Fibroblast of villous mesenchyme (primary cell): Measurements from ENCODE around the genes NECAB2 and DNAAF1.

GRCh38 chr16:81456563-81457351, 12.1 kb downstream of the CMIP start:
- CAGE, long polyA plus RNA: no peak

DNA sequence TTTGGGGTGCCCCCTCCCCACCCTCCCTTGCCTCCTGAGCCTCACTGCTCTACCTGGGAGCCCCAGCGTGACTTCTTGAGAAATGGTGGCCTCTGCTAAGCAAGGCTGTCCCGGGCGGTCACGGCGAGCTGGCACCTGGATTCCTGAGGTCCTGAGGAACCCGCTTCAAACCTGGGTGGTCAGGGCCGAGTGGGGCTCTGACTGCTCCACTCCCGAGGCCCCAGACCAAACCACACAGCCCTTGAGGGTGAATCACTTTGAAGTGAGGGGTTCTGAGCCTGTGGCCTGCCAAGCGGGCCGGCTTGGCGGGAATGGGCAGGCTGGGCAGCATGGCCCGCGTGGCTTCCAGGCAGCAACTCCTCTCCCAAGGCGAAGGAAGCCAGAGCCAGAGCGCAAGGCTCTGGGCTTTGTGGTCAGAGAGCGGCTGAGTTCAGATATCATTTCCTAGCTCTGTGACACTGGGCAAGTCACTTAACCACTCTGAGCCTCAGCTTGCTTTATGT, 42.6 kb downstream of the CMIP start:
- CAGE, long polyA plus RNA: no peak

DNA sequence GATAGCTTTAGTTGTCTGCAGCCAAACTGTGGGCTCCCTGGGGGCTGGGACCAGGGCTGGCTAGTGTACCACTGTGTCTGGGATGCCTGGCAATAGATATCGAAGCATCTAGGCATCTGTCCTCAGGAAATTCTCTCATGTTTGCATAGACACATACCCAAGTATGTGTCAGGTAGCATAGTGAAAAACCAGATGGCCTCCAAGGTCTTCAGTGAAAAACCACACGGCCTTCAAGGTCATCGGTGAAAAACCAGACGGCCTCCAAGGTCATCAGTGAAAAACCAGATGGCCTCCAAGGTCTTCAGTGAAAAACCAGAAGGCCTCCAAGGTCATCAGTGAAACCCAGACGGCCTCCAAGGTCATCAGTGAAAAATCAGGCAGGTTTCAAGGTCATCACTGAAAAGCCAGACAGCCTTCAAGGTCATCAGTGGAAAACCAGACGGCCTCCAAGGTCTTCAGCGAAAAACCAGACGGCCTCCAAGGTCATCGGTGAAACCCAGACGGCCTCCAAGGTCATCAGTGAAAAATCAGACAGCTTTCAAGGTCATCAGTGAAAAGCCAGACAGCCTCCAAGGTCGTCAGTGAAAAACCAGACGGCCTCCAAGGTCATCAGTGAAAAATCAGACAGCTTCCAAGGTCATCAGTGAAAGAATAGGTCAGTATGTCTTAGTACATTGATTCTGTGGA, 72.2 kb downstream of the CMIP start:
- CAGE, long polyA plus RNA: no peak

DNA sequence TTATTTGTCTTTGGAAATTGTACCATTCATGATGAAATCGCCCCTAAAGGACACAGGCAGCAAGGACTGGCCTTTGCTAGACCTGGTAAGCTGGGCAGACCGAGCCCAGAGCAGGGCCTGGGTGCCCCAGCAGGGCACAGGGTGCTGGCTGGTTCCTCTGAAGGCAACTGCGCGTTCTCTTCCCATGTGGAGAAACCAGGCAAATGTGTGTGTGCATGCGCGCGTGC, 104.9 kb downstream of the CMIP start:
- CAGE, long polyA plus RNA: no peak

DNA sequence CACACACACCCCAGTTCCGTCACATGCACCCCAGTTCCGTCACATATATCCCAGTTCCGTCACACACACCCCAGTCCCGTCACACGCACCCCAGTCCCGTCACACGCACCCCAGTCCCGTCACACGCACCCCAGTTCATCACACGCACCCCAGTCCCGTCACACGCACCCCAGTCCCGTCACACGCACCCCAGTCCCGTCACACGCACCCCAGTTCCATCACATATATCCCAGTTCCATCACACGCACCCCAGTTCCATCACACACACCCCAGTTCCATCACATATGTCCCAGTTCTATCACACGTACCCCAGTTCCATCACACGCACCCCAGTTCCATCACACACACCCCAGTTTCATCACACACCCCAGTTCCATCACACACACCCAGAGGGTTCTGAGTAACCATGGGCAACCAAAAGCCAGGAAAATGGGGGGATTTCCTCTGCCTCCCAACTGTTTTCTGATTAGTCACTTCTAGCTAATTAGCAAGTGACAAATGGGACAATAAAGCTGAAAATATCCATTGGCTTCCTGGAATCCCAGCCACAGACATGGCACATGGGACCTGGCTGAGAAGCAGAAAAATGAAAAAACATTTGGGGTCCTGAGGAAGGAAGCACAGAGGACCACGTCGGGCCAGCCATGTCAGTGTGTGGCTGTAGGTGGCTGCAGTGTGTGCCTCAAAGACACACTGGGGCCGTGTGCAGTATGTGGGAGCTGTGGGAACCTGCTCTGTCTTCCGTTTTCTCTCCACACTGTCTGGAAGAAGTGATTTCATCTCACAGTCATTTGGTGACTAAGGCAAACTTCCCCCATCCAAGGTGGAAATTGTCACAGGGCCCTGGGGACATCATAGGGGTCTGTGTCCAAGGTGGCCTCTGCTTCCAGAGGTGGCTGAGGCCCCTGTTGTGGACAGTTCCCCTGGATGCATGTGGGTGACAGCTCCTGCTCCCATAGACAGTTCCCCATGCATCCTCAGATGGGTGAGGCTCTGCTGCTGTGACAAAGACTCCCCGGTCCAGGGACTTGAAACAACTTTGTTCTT, 106.6 kb downstream of the CMIP start:
- CAGE, long polyA plus RNA: no peak

DNA sequence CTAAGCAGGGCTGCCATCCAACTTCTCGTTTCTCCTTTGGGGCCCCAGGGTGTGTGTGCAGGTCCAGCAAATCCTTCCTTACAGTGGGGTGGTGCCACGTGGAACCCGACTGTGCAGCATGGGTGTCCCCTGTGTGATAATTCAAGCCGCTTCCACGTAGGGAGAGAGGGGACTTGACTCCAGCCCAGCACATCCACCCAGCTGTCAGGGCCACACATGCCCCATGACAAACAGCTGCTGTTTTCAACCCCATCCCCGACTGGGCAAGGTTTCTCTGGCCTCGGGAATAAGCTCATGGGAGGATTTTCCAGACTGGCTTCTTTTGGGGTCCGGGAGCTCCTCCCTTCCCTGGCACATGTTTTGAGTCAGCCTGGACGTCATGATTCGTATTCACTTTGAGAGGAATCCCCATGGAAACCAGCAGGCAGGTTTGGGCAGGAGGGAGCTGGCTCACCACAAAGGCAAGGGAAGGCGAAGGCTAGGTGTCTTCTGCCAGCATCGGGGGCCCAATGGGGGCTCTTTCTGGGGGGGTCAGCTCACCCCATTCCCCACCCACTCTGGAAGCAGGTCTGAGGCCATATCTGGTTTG, 156.4 kb downstream of the CMIP start:
- CAGE, long polyA plus RNA: no peak

DNA sequence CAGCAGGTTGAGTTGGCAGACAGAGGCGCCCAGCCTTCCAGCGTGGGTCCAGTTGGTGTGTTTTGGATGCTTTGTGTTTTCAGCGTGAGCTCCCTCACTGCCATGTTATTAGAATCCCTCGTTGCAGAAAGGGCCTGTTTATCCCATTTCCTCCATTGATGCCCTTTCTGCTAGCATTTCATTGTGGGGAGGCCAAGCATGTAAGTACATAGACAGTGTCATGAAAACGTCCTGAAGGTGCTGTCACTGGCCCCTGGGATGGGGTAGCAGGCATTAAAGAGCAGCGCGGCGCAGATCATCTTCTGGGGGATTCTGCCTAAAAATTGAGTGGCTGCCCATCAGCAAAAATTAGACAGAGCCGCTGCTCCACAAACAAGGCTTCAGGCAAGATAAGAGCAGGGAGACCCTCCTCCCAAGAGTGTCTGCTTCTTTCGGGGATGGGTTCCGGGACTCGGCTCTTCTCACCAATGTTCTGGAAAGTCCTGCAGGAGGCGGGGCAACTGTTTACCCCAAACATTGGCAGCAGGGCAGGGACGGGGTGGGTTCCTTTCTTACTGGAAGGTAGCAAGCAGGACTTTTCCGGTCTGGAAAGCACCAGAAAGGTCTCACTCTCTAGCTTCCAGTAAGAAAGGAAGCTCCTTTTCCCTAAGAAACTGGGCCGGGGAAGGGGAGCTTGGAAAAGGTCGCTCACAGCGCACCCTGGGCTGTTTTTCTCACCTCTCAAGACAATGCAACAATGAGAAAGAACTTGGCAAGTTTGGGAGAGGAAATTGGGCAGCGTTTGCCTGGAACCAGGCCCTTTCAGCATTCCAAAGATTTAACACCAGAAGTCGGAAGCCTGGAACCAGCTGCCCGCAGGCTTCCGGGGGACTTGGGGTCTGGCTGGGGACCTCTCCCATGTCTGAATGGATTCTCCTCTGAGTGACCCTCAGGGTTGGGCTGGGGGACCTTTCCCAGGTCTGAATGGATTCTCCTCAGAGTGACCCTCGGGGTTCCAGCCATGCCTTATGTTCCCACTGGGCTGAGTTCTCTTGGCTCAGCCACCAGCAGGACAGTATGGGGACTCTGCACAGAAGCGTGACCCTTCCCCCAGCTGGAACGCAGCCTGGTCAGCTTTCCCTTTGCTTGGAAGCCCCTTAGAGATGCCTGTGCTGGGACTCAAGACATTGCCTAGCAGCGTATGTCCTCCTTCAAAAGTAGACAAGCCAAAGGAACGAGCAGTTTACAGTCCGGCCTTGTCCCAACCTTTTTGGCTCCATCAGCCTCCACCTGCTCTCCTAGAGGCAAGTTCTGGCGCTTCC, 166.7 kb upstream of the PLCG2 start:
- CAGE, long polyA plus RNA: no peak

- CAGE, long polyA plus RNA: no peak
Observed at GRCh38 chr16:81718675-81718982, 60.5 kb upstream of the PLCG2 start.

DNA sequence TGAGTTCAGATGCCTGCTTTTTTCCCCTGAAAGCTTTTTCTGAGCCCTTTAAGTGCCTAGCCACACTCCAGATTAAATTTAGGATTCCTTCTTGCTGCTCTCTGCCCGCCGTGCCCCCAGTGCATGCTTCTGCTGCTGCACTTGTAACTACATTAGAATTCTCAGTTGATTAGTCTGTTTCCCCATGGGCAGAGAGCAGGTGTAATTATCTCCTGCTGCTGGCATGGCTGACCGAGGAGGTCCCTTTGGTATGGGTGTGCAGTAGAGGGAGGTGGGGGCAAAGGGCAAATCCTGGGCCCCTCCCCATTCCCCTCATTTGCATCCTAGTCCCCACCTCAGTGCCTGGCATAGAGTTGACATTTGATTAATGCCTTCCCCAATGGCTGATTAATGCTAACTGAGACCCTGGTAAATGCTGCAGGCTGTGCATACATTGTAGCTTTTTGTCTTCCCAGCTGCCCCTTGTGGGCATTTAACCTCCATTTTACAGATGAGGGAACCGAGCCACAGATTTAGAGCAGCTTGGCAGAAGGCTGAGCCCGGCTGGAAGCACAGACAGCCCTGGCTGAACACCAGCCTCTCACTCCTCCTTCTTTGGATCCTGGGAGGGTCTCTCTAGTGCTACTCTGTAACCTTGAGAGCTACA, 5.0 kb downstream of the PLCG2 start:
- CAGE, long polyA plus RNA: no peak

DNA sequence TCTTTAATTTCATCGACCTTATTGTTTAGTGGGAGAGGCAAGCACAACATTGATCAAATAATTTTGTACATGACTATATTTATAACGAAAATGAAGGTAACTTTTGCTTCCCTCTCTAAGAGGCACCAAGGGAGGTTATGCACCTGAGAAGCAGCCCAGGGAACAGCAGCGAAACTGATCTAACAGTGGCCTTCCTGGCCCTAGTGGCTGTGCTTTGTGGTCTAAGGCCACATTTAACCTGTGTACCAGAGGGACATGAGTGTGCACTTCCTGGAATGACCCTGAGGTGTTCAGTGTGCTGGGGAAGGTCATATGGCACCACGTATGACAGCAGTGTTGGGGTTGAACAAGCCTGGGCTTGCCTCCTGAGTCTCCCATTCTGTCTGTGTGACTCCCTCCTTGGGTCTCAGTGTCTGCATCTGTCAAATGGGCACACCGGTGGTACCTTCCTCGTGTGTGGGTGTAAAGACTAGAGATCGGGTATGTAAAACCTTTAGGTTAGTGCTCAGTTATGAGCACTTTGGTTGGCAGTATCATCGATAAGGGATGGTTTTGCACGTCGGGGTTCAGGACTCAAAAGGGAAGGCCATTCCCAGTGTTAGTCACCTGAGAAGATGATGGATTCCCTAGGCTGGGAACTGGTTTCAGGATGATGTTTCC, 31.8 kb downstream of the PLCG2 start:
- CAGE, long polyA plus RNA: no peak

GRCh38 chr16:81817851-81818197, 38.7 kb downstream of the PLCG2 start:
- CAGE, long polyA plus RNA: no peak

GRCh38 chr16:81889699-81890721, 110.9 kb downstream of the PLCG2 start:
- CAGE, long polyA plus RNA: no peak

DNA sequence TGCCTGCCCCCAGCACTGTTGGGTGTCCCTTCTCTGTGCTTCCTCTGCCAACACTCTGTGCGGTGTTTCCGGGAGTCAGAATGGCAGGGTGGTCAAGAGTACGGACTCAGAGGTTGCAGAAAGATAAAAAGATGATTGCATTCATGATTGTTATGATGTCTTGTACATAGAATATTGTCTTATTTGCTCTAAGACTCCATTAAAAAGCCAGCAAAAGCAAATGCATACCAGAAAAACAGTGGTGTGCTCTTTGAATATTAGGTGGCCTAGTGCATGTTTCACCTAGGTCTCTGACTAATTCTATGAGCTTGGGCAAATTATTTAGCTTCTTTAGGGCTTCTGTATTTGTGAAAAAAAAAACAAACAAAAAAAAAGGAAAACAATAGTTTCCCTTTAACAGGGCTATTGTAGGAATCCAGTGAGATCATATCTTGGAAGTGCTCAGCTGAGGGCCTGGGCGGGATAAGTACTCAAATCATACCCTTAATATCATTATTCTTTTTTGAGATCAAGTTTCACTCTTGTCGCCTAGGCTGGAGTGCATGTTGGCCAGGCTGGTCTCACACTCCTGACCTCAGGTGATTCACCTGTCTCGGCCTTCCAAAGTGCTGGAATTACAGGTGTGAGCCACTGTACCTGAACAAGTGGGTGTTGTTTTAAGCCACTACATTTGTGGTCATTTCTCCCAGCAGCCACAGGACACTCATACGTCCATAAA, 86.8 kb downstream of the CDH13 start:
- CAGE, long polyA plus RNA: no peak

DNA sequence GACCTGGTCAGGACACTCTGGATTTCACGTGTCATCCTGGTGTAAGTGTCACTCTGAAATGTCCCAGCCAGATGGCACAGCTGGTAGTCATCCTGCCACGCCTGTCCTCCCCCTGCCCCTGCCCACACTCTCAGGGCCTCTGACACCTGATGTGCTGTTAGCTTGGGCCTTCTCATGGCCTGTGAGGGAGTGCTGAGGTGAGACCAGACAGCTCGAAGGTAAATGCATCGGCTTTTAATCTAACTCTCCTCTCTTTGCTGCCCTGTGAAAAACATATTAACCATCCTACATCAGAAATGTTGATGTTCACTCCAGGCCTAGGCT, 13.7 kb downstream of the MLYCD start:
- CAGE, long polyA plus RNA: no peak

GRCh38 chr16:83965405-83966243, 2.4 kb upstream of the NECAB2 start:
- CAGE, long polyA plus RNA: no peak

DNA sequence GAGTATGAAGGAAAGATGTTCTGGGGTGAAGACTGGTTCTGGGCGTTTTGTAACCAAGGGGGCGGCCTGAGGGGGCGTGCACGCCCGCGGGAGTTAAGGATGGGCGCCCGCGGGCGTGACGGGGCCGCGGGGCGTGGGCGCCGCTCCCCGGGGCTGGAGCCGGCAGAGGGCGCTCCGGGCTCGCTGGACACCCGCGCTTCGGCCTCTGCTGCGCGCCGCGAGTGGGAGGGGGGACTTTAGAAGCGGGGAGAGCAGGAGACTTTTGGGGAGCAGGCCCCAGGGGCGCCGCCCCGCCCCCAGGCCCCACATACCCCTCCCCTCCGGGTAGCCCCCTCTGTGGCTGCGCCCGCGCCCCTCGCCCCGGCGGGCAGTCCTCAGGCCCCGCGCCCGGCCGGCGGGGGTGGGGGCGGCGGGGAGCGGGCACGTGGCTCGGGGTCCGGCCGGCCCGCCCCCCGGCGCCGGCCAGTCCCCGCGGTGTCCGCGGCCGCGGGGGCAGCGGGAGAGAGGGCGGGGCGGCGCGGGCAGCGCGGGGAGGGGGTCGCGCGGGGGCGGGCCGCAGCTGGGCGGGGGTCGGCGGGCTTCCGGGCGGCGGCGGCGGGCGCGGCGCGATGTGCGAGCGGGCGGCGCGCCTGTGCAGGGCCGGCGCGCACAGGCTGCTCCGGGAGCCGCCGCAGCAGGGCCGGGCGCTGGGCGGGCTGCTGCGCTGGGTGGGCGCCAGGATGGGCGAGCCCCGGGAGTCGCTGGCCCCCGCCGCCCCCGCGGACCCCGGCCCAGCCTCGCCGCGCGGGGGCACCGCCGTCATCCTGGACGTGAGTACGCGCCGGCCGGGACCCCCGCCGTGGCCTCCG, at the start of gene NECAB2:
Gene NECAB2 (plus strand): TSS at position 204 of the 848 bp plus-strand sequence.
- CAGE, long polyA plus RNA: no peak

- CAGE, long polyA plus RNA: no peak
Observed at GRCh38 chr16:84062634-84063355, 20.2 kb upstream of the SLC38A8 start.

DNA sequence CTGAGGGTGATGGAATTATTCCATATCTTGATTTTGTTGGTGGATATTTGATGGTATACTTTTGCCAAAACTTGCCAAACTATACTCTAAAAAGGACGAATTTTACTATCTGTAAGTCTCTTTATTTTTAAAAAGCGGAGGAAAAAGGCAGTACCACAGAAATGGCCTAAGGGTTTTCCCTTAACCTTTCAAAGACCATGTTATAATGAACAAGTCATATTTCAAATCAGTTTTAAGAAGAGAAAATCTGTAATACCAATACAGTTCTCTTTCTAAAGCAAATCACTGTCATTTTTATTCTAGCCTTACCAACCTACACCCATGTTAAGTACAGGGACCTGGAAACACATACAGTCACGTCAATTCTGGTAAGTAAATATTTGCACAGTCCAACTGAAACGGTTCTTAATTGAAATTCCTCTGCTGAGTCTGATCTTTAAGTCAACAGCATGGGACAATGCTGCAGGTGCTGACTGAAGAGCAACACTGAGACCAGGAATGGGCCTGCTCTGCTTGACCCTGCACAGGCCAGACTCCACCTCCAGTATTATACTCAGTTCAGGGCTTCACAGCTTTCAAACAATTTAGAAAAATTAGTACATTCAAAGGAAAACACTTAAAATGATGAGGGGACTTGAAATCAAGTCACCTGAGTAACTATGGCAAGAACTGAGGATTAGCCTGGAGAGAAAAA, 20.2 kb downstream of the MBTPS1 start:
- CAGE, long polyA plus RNA: no peak

DNA sequence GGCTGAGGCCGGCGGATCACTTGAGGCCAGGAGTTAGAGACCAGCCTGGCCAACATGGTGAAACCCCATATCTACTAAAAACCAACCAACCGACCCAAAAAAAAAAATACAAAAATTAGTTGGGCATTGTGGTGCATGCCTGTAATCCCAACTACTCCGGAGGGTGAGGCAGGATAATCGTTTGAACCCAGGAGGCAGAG, 12.0 kb downstream of the MBTPS1 start:
- CAGE, long polyA plus RNA: no peak

DNA sequence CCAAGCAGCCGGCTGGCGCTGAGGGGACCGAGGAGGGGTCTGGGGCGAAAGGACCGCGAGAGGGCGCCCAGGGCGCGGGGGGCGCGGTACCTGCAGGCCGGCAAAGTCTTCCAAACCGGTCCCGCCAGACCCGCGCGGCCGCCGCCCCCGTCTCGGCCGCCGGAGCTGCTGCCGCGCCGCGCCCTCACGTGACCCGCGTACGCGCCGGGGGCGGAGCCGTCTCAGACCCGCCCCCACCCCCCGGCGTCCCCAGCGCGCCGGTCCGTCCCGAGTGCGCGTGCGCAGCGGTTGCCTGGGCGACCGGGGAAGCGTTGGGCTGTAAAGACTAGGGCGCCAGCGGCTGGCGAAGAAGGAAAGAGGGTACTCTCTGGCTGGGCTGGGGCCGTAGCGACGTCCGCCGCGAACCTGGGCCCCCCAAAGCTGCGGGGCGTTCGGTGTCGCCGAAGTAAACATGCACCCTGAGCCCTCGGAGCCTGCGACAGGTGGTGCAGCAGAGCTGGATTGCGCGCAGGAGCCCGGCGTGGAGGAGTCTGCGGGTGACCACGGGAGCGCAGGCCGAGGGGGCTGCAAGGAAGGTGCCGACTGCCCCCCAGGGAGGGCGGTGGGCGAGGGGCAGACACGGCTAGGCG, at the start of gene DNAAF1:
Gene DNAAF1 (plus strand): TSS at position 319 of the 629 bp plus-strand sequence.
- CAGE, long polyA plus RNA: start-site peak on the minus strand centred at position 175 of the sequence, 42 bp wide, 415 and 454 reads in 2 replicates